ENCODE results near the genes PCDHA8, PCDHB4, PCDHB6, PCDHGA1, PCDHGA2, PCDHGB4 and PCDHGA11.

GRCh38 chr5:140704301-140704632 lies 4.0 kb downstream of the ZMAT2 start:
- PRO-cap = no peak

GRCh38 chr5:140840919-140841428 lies at the start of gene PCDHA8:
Gene PCDHA8, plus strand, starts transcription at chr5:140841187.
- PRO-cap = no peak

GRCh38 chr5:141121625-141121929 lies at the start of gene PCDHB4:
Gene PCDHB4, plus strand, starts transcription at chr5:141121818.
- PRO-cap = no peak

DNA sequence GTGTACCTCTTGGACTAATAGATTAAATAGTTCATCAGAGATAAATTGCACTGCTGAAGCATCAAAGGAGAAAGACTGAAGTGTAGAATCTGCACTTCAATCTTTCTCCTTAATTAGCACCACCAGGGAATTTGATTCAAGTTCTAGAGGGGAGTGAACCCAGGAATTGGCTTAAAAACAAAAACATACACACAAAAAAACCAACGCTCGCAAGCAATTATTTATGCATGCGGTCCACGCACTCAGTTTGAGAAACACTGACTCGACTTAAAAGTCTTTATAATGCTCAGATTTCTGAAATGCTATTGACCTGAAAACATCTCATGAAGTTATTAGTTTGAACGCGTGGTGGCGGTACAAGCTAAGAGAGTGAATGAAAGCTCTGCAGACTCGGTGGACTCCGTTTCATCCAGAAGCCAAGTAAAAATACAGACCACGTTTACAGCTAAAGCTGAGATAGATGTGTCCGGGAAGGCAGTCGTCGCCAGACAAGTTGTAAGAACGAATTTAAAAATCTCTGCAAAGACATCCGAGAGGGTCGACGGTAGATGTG lies at the start of gene PCDHB6:
TSS of gene PCDHB6 (plus strand) at position 403 of the 553 bp plus-strand sequence.
- PRO-cap = no peak

GRCh38 chr5:141155539-141155966 lies 5.7 kb downstream of the PCDHB6 start:
- PRO-cap = no peak

- PRO-cap = no peak
Observed at GRCh38 chr5:141179065-141179416, 1.5 kb downstream of the PCDHB8 start.

GRCh38 chr5:141200351-141201185 lies 1.1 kb downstream of the PCDHB11 start:
- PRO-cap = no peak

- PRO-cap = no peak
Observed at GRCh38 chr5:141330185-141330805, at the start of gene PCDHGA1. Gene PCDHGA1, plus strand, starts transcription at chr5:141330514.

DNA sequence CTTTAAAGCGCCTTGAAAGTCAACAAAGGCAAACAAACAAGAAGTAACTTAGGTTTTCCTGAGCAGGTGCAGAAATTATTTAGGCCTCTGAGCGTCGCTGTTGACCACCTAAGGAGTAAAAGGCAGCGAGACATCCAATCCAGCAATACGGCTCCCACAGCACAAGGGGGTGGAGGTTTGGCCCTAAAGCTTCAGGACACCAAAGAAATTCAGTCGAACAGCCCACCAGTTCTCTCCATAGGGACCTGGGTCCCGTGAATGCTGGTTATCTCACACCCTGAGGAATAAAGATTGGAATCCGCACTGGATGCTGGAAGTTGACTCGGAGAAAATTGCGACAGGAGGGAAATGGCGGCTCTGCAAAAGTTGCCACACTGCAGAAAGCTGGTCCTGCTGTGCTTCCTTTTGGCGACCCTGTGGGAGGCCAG lies at the start of gene PCDHGA2:
TSS of gene PCDHGA2 (plus strand) at position 137 of the 428 bp plus-strand sequence.
- PRO-cap = no peak

DNA sequence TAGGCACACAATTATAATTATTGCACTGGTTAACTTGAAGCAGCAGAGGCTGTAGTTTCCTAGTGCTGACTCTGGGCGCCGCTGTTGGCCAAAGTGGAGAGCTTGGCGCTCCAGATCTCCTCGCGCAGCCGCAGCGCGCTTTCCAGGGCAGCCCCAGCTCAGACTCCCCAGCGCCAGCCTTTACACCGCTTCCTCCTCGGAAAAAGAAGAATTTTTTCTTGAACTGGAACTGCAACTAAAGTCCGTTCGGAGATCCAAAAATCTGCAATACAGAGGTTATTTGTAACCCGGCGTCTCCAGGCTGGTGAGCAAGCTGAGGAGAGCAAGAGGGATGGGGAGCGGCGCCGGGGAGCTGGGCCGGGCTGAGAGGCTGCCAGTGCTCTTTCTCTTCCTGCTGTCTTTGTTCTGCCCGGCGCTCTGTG lies at the start of gene PCDHGB4:
TSS of gene PCDHGB4 (plus strand) at position 145 of the 422 bp plus-strand sequence.
- PRO-cap = no peak

GRCh38 chr5:141420944-141421516 lies at the start of gene PCDHGA11:
Gene PCDHGA11, plus strand, starts transcription at chr5:141421051.
- PRO-cap = no peak

GRCh38 chr5:141524525-141525669 lies 36.0 kb downstream of the PCDHGC5 start:
- PRO-cap = no peak

DNA sequence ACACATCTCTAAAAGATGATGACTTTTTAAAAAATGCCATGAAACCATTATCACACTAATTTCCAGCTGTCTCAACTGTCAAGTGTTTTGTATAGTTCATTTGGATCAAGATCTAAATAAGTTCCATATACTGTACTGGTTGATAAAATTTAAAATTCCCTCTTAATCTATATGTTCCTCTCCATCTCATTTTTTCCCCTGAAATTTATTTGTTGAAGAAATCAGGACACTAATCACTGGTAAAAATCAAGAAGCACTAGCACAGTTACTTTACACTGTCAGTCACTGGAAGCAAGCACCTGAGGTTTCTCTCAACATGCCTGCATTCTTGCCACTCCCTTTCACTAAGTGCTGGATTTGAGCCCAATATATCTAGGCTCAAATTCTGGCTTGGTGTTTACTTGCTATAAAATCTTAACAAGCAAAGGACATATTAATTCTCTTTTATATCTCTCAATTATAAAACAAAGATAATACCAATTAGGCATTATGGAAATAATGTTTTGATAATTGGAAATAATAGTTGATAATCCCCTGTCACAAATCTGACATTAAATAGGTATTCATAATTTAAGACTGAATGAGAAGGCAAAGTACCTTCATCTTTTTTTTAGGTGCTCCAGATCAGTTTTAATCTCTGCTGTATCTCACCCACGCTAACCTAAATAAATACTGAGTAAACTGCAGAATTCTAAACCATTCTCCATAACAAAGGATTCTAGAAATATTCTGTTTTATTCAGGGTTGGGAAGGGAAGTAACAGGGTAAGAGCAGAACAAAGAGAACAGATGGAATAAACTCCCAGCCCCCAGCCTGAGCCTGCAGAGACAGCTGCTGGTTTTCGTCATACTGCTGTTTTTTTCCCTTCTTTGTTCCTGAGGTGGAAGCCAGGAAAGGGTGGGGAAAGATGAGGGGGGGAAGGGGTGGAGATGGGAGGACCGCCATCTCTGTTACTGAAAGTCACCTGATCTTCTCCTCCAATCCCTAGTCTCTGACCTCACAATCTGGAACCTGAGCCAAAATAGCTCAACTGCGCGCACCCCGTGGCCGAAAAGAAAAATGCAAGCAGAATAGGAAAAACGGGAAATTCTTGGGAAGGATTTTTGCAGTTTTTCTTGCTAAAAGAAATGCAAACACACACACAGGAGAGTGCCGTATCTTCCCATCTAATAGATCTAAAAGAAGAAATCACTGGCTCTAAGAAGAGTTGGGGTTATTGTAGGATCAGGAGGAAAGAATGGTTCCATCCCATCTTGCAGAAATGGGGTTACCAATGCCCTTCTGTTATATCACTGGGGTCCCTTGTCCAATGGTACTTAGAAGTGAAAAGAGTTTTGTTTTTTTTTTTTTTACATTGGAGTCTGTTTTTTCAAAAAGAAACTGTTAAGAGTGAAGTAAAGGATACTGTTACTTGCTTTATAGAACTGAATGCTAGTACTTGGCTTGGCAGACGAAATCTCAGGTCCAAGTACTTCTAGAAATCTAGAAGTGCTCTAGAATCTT lies 58.2 kb downstream of the DIAPH1 start:
- PRO-cap = no peak

DNA sequence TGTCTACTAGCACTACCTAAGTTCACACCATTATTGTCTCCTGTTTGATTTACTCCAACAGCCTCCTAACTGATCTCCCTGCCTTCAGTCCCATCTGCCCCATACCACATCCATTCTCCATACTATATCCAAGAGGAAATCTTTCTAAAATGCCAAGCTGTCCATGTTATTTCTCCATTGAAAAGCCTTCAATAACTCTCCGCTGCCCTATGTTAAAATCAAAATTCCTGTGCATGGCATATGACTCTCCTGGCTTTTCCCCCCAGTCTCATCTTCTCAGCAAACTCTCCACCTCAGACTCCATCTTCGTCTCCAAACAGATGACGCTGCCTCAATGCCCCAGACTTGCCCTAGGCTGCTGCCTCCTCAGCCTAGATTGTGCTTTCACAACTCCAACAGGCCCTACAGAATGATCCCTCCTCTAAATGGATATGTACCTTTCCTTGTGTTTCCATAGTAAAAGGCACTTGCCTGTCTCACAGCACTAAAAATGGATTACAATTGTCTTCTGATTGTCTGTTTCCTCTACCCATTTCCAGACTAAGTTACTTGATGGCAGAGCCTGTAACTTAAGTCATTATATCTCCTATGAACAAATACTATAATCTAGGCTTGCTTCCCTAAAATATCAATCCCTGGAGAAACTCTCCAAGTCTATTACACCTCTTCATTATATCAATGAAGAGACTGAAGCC lies 27.8 kb downstream of the DIAPH1 start:
- PRO-cap = no peak

DNA sequence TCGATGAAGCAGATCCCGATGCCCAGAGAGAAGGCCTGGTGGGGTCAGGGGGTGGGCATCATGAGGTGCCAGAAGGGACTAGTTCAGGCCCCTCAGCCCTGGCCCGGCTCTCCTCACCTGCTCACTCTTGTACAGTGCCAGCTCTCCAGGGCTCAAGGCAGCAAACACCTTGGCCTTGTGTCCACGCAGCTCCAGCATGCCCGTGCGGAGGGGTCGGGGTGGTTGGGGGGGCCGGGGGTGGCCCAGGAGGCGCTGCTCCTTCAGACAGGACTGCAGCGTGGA lies 9.5 kb downstream of the ARAP3 start:
- PRO-cap = no peak

DNA sequence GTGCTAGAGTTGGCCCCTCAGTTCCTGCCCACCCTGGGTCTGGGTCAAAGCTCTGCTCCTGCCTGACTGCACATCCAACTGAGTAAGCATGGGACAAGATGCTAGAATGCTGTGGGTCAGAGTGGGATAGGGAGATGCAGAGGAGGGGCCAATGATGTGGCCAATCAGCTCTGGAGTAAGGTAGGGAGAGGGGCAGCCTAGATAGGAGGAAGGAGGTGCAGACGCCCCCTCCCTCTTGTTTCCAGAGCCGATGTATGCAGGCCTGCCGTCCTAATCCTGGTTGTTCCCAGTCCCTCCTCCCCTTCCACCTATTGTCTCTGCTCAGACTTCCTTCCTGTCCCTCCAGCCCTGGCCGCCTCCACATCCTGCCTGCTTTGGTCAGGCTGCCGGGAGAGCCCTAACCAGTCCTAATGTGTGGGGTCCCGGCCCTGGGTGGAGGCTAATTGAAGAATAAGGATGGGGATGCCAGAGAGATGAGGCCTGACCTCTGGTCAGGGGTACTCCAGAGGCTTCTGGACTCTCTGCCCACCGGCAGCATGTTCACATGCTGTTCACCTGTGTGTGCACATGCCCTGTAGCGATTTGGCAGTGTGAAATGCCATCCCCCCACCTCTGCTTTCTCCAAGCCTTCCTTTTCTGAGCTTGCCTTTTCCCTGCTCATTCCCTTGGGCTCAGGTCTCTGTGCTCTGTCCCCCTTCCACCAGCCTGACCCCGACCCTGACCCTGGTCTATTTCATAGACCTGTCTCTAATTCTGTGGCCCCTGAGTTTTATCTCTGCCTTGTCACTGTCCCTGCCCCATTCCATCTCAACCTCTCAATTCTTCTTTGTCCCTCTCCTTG lies 1.1 kb downstream of the ARAP3 start:
- PRO-cap = unidirectional peak, plus-strand start at position 377 of the sequence; unidirectional peak, plus-strand start at position 404 of the sequence

DNA sequence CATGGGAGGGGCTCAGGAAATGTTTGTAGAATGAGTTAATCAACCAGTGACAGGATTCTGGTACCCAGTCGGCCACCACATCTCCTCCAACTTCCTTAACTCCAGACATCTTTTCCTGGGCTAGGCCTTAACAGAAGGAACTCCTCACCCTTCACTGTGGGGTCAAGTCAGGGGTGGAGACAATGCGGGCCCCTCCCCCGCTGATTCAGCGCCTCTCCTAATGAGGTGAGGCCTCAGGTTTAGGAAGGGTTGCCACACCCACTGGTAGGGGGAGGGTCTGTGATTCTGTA lies 29.3 kb downstream of the PCDH1 start:
- PRO-cap = no peak

DNA sequence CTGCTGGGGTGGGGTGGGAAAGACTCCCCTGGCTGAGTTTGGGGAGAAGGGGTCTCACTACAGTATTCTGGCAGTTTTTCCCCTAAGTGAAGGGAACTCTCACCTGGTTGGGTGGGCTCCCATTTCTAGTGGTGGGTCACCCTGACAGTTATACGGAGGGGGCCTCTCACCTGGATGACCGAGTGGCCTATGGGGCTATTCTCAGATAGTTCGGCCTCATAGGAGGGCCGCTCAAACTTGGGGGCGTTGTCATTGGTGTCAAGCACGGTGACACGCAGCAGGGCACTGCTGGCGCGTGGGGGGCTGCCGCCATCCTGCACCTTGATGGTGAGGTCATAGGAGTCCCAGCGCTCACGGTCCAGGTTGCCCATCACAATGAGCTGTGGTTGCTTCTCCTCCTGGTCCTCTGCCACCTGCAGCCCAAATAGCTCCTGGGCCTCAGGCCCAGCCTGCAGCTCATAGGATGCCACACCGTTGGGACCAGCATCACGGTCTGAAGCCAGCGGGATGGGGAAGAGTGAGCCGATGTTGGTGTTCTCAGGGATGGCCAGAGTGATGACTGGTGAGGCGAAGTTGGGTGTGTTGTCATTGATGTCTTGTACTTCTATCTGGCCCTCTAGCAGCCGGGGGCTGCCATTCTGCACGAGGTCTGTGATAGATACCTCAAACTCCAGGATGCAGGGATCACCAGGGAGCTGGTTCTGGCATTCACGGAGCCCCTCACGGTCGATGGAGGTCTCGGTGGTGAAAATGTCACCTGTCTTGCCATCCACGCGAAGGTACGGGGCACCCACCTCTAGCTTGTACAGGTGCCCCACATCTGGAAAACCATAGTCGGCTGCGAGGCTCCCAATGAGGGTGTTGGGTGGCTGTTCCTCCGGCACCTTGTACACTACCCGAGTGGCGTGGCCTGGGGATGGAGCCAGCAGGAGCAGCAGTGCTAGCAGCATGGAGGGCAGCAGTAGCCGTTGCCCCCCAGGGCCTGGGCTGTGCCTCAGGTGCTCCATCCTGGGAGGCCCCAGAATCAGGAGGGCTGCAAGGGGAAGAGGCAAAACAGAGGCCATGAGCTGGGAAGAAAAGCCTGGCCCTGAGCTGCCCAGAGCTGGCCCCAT lies 9.5 kb downstream of the PCDH1 start:
- PRO-cap = no peak

DNA sequence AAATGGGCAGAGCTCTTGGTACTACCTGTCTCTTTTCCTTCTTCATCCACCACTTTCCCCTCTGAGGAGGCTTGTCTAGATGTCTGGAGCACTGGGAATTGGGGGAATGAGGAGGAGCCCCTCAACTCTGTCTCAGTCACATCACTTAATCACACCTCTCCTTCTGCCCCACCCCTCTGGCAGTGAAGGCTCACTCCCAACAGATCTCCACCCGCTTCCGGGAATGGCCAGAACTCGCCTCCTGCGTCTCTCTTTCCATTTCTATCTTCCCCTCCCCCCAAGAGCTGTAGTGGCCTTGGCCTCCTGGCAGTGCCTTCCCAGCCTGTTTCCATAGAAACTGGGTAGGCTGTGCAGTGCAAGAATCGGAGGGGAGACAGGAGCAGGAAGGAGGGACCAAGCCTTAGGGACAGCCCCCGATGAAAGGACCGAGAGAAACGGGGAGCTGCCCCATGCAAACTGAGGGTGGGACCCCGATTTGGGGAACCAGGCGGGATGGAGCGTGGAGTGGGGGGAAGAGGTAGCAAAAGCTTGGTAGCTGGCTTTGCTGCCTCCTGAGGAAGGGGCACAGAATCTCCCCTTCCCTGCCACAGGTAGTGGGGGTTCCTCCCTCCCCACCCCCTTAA lies 4.4 kb upstream of the PCDH1 start:
- PRO-cap = no peak

- PRO-cap = no peak
Observed at GRCh38 chr5:141940674-141941273, 17.1 kb downstream of the DELE1 start.

Measured in duodenum (tissue), 1 donor.